Testis (tissue), 5 donors: ENCODE results near the gene FAM174C.

GRCh38 chr19:1094329-1095224 is 598 bp downstream of the POLR2E start:
- PRO-cap, 3 experiments: no peak in any of the 3 experiments
- RAMPAGE, long total RNA, 2 experiments: no peak in any of the 2 experiments
- RRBS: no CpG with 5 or more reads among the region's 58 CpGs

GRCh38 chr19:1110710-1111357 is 7.0 kb downstream of the GPX4 start:
- PRO-cap, 3 experiments: no peak in any of the 3 experiments
- RAMPAGE, long total RNA, 2 experiments: no peak in any of the 2 experiments
- RRBS: 74% methylated on average over 3 of the region's 18 CpGs

DNA sequence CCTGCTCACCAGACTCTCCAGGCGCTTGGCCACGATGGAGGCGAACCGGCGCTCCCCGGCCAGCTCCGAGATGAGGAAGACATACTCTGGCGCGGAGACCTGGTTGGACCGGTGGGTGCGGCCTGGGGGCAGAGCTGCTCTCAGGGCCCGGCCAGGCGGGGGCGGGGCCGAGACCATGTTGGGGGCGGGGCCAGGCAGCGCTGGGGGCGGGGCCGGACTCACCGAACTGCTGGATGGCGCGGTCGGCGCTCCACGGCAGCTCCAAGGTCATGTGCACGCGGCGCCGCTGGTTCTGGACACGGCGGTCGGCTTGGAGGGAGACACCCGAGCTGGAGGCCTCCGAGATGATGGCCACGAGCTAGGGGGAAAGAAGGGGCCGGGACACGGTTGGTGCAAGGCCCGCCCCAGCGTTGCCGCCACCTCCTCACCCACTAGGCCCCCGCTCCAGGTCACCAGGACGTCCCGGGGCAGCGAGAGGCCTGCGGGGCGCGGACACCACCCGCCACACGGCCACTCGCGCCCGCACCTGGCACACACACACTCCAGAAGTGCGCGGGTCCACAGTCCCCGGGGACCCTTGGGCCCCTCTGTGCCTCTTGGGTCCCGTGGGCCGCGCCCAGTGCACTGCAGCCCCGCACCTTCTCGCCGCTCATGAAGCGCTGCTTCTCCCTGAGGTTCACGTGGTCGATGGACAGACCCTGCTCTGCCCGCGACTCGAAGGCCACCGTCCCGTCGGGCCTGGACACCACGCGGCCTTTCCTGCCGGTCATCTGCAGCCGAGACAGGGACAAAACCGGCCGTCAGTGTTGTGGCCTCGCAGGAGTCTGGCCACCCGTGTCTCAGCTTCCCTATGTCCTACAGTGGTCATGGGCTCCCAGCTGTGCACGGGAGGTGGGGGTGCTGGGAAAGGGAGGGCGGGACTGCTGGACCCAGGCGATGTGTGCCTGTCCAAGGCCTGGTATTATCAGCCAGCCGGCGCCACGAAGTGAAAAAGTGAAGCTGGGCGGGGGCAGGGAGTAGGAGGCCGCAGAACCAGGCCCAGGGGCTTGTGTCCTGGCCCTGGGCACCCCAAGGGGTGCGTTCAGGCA is 8.7 kb downstream of the GPX4 start:
- PRO-cap, 3 experiments: peak in 3 of 3 experiments; most common plus-strand start position 258 of the sequence (in 3); most common minus-strand start position 72 of the sequence (in 2)
- RAMPAGE, long total RNA, 2 experiments: no peak in any of the 2 experiments
- RRBS: 23% methylated on average over 25 of the region's 87 CpGs

GRCh38 chr19:1116917-1117631 is 13.3 kb downstream of the GPX4 start:
- PRO-cap, 3 experiments: no peak in any of the 3 experiments
- RAMPAGE, long total RNA, 2 experiments: no peak in any of the 2 experiments
- RRBS: 91% methylated on average over 16 of the region's 40 CpGs

DNA sequence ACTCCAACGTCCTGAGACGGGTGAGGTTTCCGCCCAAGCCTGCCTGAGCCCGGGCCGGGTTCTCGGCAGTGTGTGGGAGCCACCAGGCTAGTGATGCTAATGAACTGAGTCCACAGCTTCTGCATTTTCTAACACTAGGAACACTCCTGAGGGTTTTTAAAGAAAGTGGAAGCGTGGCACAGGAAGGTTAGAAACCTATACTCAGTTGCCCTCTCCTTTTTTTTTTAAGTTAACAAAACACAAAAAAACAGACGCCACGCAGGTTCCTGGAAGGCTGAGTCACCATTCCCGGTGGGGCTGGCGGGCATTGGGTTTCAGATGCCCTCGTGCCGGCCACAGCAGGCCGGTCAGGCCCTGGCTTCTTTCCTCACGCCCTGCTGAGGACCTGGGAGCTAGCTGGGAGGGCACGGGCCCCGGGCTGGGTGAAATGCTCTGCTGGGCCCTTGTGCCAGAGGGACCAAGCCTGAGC is 22.3 kb downstream of the GPX4 start:
- PRO-cap, 3 experiments: no peak in any of the 3 experiments
- RAMPAGE, long total RNA, 2 experiments: no peak in any of the 2 experiments
- RRBS: 93% methylated on average over 12 of the region's 17 CpGs

- PRO-cap, 3 experiments: no peak in any of the 3 experiments
- RAMPAGE, long total RNA, 2 experiments: no peak in any of the 2 experiments
- RRBS: 75% methylated on average over 1 of the region's 35 CpGs
Measured at GRCh38 chr19:1163068-1163732, 10.9 kb downstream of the SBNO2 start.

DNA sequence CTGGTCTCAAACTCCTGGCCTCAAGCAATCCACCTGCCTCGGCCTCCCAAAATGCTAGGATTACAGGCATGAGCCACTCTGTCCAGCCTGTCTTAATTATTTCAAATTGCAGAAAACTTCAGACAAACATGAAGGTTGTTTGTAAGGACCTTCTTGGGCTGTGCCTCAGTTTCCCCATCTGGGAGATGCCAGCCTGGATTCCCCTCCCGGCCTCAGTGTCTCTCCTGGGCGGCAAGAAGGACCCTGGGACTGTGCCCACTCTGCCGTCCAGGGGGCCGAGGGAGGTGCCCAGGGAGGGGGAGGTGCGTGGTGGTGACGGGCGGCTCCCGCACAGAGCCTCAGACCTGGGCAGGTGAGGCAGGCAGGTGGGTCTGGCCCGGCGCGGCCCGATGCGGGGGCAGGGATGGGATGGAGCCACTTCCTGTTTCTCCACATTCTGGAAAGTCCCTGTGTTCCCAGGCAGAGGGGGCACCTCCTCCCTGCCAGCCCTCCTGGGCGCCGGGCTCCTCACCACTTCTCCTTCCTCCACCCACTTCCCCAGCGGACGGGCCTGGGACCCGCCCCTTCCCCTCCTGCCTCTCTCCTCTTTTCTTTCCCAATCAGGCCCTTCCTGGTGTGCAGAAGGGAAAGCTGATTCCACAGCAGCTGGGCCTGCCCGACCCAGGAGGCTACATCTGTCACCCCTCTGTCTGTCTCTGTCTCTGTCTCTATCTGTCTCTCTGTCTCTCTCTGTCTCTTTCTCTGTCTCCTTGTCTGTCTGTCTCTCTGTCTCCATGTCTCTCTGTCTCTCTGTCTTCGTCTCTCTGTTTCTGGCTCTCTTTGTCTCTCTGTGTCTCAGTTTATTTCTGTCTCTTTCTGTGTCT is 6.3 kb upstream of the SBNO2 start:
- PRO-cap, 3 experiments: peak in 2 of 3 experiments; most common plus-strand start position 614 of the sequence (in 2); most common minus-strand start position 435 of the sequence (in 1)
- RAMPAGE, long total RNA, 2 experiments: no peak in any of the 2 experiments
- RRBS: no CpG with 5 or more reads among the region's 21 CpGs

DNA sequence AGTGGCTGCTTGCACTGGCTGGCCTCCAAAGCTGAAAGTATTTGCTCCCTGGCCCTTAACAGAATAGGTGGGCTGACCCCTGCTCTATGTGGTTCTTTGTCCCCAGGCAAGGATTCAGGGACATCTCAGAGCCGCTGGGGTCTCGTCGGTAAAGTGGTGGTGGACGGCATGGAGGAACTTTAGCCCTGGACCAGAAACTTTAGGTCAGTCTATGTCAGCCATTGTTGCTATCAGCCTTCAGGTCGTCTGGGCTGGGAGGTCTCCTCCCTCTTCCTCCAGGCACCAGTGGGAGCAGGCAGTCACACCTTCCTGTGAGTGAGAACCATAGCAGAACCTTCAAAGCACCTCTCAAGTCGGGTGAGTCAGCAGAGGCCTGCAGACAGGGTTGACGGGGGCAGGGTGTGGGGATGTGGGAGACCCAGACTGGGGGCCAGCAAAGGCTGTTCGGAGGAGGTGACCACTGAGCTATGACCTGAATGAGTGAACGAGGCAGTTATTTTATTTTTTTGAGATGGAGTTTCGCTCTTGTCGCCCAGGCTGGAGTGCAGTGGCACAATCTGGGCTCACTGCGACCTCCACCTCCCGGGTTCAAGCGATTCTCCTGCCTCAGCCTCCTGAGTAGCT is 15.3 kb upstream of the SBNO2 start:
- PRO-cap, 3 experiments: no peak in any of the 3 experiments
- RAMPAGE, long total RNA, 2 experiments: no peak in any of the 2 experiments
- RRBS: no CpG with 5 or more reads among the region's 14 CpGs

- PRO-cap, 3 experiments: no peak in any of the 3 experiments
- RAMPAGE, long total RNA, 2 experiments: no peak in any of the 2 experiments
- RRBS: 2% methylated on average over 32 of the region's 66 CpGs
Measured at GRCh38 chr19:1237014-1237687, 654 bp downstream of the CBARP start.

GRCh38 chr19:1257868-1258008 is 9.4 kb downstream of the MIDN start:
- PRO-cap, 3 experiments: no peak in any of the 3 experiments
- RAMPAGE, long total RNA, 2 experiments: no peak in any of the 2 experiments

DNA sequence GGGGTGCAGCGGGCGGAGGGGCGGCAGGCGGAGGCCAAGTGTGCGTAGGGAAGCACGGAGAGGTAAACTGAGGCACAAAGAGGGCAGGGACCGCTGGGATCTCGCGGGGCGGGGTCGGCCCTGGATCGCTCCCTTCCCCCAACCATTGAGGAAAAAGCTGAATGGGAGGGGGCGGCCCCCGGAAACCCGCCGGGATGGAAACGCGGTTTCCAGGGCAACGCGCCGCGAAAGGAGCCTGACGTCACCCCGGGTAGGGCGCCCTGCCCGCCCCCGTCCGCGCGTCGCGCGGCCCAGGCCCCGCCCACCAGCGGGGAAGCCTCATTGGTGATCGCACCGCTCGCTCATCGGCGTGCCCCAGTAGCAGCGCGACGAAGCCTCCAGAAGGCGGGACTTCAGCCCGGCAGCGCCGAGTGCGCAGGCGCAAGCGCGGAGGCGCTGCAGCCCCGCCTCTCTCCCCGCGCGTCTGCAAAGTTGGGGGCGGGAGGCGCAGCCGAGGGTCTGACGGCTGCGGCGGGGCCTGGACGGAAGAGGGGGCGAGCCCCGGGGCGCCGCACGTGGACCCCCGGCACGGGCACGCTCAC is 8.4 kb upstream of the CIRBP start:
- PRO-cap, 3 experiments: peak in 3 of 3 experiments; most common plus-strand start position 468 of the sequence (in 3); most common minus-strand start position 146 of the sequence (in 2)
- RAMPAGE, long total RNA, 2 experiments: no peak in any of the 2 experiments
- RRBS: 1% methylated on average over 12 of the region's 71 CpGs

GRCh38 chr19:1266292-1267330 is 2.5 kb upstream of the CIRBP start:
- PRO-cap, 3 experiments: peak in 3 of 3 experiments; most common plus-strand start chr19:1266664 (in 1); most common minus-strand start chr19:1266550 (in 3)
- RAMPAGE, long total RNA, 2 experiments: no peak in any of the 2 experiments
- RRBS: 2% methylated on average over 49 of the region's 121 CpGs

DNA sequence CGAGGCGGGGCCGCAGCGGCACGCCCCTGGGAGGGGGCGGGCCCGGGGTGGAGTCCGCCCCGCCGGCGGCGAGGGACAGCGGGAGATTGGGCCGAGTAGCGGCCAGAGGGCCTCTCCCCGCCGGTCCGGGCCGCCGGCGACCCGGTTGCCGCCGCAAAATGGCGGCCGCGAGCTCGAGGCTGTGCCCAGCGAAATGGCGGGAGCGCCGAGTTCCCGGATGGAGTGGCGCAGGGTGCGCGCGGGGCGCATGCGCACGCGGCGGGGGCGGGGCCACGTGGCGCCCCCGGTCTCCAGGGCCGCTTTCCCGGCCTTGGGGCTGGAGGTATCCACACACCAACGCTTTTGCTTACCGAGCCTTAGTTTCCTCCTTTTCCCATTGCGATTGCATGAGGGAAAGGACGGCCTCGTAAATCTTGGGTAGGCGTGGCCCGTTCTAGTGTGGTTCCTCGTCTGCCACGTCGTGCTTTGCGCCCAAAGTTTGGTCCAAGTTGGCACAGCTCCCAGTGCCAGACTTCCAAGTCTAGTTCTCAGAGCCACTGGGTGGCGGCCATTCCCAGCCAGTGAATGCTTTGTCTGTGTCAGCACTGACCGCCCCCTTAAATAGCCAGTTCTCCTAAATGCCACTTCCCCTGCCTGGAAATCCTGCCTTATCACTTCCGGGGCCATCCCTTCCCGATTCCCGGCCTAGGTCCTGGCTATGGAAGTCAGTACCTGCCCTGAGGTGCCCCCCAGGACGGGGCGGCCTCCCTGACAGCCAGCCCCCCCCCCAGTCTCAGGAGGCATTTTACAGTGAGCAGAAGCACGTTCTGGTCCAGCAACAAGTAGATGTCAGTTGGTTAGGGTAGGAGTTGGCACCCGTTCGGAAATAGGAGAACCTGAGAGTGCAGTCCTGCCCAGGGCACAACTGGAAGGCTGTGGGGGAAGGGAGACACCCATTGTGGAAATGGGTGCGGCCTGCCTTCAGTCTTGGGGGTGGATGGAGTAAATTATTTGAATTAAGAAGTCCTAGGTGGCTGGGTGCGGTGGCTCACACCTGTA is 662 bp downstream of the CIRBP start:
- PRO-cap, 3 experiments: peak in 3 of 3 experiments; most common plus-strand start position 218 of the sequence (in 1); most common minus-strand start position 194 of the sequence (in 3)
- RAMPAGE, long total RNA, 2 experiments: no peak in any of the 2 experiments
- RRBS: 1% methylated on average over 35 of the region's 71 CpGs

- PRO-cap, 3 experiments: no peak in any of the 3 experiments
- RAMPAGE, long total RNA, 2 experiments: no peak in any of the 2 experiments
- RRBS: 33% methylated on average over 4 of the region's 16 CpGs
Measured at GRCh38 chr19:1273874-1274335, 1.4 kb upstream of the FAM174C start.

GRCh38 chr19:1274435-1275592 is at the start of gene FAM174C:
TSS of gene FAM174C (plus strand) at chr19:1275530.
- PRO-cap, 3 experiments: peak in 3 of 3 experiments; most common plus-strand start chr19:1275542 (in 3); most common minus-strand start chr19:1275353 (in 2)
- RAMPAGE, long total RNA, 2 experiments: no peak in any of the 2 experiments
- RRBS: 14% methylated on average over 45 of the region's 122 CpGs

DNA sequence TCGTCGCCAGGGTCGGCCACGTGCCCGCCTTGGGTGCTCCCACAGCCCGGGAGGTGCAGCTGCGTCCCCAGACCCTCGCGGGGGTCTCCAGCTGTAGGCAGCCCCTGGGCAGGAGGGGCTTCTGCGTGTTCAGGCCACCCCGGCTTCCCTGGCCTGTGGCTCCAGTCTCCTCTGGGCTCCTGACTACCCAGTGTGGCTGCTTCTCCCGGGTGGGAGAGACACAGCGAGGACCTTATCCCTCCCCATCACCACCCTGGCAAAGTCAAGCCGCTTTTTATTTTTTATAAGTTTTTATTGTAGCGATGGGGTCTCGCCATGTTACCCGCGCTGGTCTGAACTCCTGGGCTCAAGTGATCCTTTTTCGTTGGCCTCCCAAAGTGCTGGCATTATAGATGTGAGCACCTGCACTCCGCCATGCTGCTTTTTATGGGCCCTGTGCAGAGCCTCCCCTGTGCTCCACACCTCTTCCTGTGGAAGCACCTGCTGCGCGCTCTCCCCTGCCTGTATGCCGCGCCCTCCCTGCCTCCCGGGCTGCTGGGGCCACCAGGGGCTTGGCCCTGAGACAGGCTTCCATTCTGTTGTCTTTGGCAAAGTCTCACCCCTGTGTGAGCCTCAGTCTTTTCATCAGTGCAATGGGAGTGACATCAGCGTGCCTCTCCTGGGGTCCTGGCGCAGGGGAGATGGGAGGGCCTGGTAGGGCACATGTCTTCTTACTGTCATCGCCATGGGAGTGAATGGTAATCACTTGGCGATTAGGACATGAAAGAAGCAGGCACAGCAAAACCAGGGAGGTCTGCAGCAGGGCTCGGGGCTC is 1.2 kb downstream of the FAM174C start:
- PRO-cap, 3 experiments: no peak in any of the 3 experiments
- RAMPAGE, long total RNA, 2 experiments: no peak in any of the 2 experiments
- RRBS: 5% methylated on average over 7 of the region's 30 CpGs

GRCh38 chr19:1284157-1285022 is 1.3 kb upstream of the EFNA2 start:
- PRO-cap, 3 experiments: no peak in any of the 3 experiments
- RAMPAGE, long total RNA, 2 experiments: no peak in any of the 2 experiments
- RRBS: 92% methylated on average over 3 of the region's 24 CpGs

DNA sequence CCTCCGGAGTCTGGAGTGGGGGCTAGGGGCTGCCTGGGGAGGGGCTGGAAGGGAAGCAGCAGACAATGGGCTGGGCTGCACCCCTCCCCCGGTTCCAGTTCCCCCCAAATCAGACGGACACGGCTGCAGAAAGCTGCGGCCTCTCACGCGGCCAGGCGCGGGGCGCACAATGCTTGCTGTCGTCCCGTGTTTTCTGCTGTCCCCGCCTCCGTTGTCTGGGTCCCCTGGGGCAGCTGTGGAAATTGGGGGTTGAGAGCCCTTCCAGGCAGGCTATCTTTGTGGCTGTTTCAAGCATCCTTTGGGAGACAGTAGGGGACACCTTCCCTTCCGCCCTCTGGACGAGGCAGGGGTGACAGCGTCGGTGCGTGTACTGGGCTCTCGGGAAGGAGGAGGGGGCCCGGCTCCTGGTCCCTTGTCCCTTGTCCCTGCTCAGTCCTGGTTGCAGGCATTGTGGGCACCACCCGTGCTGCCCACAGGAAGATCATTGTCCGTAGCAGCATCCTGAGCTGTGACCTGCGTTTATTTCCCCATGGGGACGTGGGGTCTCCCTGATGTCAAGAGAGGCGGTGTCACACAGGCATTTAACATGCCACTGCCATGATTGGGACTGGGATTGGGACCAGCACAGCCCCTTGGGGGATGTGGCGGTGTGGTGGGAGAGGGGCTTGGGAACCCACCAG is 23.1 kb upstream of the PWWP3A start:
- PRO-cap, 3 experiments: no peak in any of the 3 experiments
- RAMPAGE, long total RNA, 2 experiments: no peak in any of the 2 experiments
- RRBS: 65% methylated on average over 2 of the region's 27 CpGs

DNA sequence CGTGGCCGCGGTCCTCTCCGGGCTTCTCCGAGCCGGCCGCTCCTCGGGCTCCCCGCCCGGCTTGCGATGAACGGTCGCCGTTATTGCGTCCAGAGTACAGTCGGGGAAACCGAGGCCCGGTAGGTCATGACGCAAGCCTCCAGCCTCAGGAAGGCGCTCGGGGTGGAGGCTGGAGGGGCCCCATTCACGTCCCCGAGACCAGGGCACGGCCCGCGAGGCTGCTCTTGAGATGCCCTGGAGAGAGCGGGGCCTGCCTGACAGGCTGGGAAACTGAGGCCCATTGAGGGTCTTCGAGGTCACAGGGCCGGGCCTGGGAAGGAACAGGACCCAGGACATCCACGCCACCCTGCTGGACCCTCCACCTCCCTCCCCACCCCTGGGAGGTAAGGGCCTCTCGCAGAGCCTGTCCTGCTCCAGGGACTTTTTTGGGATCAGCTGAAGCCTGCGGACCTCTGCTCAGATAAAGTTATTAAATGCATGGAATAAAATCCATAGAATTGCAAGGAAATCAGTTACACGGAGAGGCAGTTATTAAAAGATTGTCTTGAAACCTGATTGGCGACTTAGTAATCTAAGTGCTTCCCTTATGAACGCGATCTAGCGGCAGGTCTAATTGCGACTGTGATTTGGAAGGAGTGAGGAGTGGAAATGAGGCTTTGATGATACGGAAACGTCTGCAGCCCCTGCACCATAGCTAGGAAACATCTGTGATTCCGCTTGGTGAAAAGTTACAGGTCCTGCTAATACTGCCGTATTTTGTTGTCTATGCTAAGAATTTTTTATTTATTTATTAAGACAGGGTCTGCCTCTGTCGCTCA is 540 bp downstream of the NDUFS7 start:
- PRO-cap, 3 experiments: no peak in any of the 3 experiments
- RAMPAGE, long total RNA, 2 experiments: no peak in any of the 2 experiments
- RRBS: 1% methylated on average over 9 of the region's 43 CpGs

- PRO-cap, 3 experiments: no peak in any of the 3 experiments
- RAMPAGE, long total RNA, 2 experiments: no peak in any of the 2 experiments
- RRBS: 44% methylated on average over 9 of the region's 31 CpGs
Measured at GRCh38 chr19:1387653-1388347, 4.1 kb downstream of the NDUFS7 start.